Endothelial cell of umbilical vein (primary cell): Measurements from ENCODE around the genes NPM3 and ARMH3.

- PRO-cap = no peak
CAGE:
- cytosol, long polyA minus RNA = no peak
- cytosol, long polyA plus RNA = no peak
- long polyA plus RNA = no peak
- nucleus, long polyA minus RNA = no peak
- nucleus, long polyA plus RNA = no peak
These were observed 11.5 kb upstream of the KAZALD1 start for GRCh38 chr10:101050208-101050700.

DNA sequence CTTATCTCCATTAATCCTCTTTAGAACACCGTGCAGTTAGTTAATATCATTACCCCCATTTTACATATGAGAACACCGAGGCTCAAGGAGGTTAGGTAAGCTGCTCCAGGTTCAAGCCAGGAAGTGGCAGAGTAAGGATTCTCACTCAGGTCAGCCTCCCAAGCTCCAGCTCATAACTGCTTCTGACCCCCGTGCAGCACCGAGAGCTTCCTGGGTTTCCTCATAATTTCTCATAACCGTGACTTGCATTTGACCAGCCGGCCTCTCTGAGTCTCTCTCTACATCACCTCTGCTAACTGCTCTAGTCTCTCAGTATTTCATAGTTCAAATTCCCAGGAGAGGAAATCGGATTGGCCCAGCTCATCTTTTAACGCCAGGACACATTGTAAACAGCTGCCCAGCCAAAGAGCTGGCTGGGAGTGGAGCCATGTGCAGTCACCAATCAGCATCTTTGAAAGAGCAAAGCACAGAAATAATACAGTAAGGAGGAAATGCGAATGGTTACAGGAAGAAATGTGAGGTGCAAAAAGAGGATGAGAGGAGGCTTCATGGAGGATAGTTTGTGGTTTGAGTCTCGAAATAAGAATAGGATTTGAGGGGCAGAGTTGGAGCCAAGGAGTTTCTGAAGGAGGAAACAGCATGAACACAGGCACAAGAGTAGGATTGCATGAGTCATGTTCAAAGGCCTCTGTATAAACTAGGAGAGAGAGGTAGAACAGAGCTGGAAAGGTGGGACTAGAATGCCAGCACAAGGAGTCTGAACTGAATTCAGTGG, 15.1 kb upstream of the LBX1 start:
- PRO-cap = no peak
CAGE:
- cytosol, long polyA minus RNA = no peak
- cytosol, long polyA plus RNA = no peak
- long polyA plus RNA = no peak
- nucleus, long polyA minus RNA = no peak
- nucleus, long polyA plus RNA = no peak

DNA sequence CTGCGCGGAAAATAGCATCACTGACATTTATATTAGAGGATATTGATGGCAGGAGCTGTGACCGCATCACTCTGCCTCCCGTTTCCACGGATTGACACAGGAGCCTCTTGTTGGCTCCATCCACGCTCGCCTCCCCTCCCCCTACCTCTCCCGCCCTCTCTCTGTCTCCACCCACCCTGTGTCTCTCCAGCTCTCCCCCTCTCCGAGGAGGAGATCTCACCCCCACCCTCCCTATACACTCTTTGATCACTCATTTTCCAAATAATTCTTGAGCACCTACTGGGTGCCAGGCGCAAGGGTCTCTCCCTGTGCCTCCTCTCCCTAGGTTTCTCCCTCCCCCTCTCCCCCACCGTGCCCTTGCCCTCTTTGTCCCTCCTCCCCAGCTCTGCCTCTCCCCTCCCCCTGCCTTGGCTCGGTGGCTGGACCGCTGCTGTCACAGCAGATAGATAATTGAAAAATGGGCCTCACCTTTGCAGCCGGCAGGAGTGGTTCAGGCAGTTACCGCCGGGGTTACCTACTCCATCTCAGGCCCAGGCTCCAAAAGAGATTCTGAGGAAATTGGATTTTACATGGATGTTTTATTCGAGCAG, 61.0 kb upstream of the BTRC start:
- PRO-cap = no peak
CAGE:
- cytosol, long polyA minus RNA = no peak
- cytosol, long polyA plus RNA = no peak
- long polyA plus RNA = no peak
- nucleus, long polyA minus RNA = no peak
- nucleus, long polyA plus RNA = no peak

- PRO-cap = no peak
CAGE:
- cytosol, long polyA minus RNA = no peak
- cytosol, long polyA plus RNA = no peak
- long polyA plus RNA = no peak
- nucleus, long polyA minus RNA = no peak
- nucleus, long polyA plus RNA = no peak
These were observed 18.5 kb downstream of the POLL start for GRCh38 chr10:101569332-101570116.

DNA sequence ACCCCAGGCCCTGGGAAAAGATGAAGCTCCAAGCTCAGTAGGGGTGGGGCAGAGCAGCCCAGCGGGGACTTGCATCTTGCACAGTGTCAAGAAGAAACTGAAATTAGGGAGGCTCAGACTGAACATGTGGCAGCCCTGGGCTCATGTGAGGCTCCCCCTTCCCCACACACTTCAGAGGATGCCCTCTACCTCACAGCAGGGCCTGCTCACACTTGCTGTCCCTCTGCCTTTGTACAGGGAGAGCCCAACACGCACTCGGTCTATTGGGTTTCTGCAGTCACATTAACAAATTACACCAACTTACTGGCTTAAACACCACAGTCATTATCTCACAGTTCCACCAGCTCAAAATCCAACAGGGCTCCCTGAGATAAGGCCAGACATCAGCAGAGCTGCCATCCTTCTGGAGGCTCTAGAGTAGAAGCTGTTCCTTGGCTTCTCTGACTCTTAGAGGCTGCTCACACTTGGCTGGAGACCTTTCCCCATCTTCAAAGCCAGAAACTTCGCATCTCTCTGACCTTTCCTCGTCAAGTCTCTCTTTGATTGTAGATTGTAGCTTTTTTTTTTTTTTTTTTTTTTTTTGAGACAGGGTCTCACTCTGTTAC, 12.2 kb downstream of the POLL start:
- PRO-cap = no peak
CAGE:
- cytosol, long polyA minus RNA = no peak
- cytosol, long polyA plus RNA = no peak
- long polyA plus RNA = no peak
- nucleus, long polyA minus RNA = no peak
- nucleus, long polyA plus RNA = no peak

DNA sequence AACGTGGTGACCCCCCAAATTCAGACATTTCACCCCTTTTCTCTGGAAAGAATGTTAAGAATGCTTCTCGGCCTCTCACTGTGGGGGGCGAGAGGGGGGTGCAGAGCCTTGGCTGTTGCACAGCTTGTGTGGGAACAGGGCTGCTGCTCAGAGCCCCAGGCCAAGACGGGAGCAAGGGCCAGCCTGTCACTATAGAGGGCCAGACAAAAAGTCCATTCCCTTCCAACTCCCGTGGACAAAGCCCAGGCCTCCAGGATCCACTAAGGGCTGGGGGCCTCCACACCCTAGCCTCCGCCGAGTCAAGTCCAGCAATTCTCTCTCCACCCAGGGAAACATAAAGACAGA, 26.9 kb downstream of the DPCD start:
- PRO-cap = no peak
CAGE:
- cytosol, long polyA minus RNA = no peak
- cytosol, long polyA plus RNA = no peak
- long polyA plus RNA = no peak
- nucleus, long polyA minus RNA = no peak
- nucleus, long polyA plus RNA = no peak

- PRO-cap = no peak
CAGE:
- cytosol, long polyA minus RNA = no peak
- cytosol, long polyA plus RNA = no peak
- long polyA plus RNA = no peak
- nucleus, long polyA minus RNA = no peak
- nucleus, long polyA plus RNA = no peak
These were observed 18.7 kb downstream of the FBXW4 start for GRCh38 chr10:101676306-101676569.

DNA sequence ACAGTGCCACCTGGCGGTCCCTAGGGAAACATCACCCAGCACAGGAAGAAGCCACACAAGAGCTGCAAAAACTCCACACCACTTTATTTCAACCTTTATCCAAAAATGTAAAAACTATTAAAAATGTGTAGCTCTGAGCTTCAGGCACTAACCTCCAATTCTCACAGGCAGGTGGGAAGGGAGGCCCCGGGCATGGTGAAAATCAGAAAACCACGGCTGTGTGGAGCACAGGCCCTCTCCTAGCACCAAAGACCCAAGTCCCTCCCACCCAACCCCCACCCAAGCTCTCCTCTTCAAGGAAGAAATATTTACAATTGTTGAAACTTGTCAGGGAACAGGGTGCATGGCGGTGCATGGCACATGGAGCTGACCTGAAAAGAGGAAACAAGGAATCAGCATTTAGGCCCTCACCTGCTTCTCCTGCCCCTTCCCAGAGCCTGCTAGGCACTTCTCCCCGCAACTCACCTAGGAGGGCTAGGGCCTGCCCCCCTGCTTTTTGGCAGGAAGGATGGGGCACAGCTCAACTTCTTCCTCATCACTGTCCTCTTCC, 1.9 kb downstream of the NPM3 start:
- PRO-cap = no peak
CAGE:
- cytosol, long polyA minus RNA = no peak
- cytosol, long polyA plus RNA = no peak
- long polyA plus RNA = no peak
- nucleus, long polyA minus RNA = no peak
- nucleus, long polyA plus RNA = no peak

GRCh38 chr10:101783188-101784194, at the start of gene NPM3:
Gene NPM3, minus strand, starts transcription at chr10:101783446.
- PRO-cap = bidirectional peak, plus-strand start at chr10:101783481, minus-strand start at chr10:101783369; unidirectional peak, minus-strand start at chr10:101783874
CAGE:
- cytosol, long polyA minus RNA = start-site peak on the minus strand at chr10:101783399-101783415, 50 reads
- cytosol, long polyA plus RNA = start-site peak on the minus strand at chr10:101783388-101783403, 74 and 94 reads in 2 replicates
- long polyA plus RNA = no peak
- nucleus, long polyA minus RNA = no peak
- nucleus, long polyA plus RNA = no peak

GRCh38 chr10:101803776-101804280, 14.4 kb downstream of the OGA start:
- PRO-cap = no peak
CAGE:
- cytosol, long polyA minus RNA = no peak
- cytosol, long polyA plus RNA = no peak
- long polyA plus RNA = no peak
- nucleus, long polyA minus RNA = no peak
- nucleus, long polyA plus RNA = no peak

DNA sequence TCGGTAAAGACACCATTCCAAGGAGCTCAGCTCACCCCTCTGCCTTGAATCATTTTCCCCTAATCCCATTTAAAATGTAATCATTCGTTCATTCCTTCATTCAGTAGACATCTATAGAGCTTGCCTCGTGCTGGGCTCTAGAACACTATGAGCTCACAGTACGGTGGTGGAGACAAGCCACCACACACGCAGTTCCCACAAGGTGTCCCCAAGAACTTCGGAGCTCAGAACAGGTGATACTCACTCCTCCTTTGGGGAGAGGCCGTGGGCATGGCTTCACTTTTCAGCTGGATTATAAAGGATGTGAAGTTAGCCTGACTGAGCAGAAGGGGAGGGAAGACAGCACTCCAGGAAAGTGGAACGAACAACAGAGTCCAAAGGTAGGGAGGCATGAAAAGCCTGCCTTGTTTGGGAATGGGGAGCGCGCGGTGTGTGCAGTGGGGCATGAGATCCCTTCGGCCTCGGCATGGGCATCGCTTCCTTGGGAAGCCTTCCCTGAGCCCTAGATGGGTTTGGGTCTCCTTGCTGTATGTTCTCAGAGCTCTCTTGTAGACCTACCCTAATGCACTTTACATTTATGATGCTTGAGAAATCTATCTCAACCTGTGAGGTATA, 732 bp upstream of the OGA start:
- PRO-cap = bidirectional peak, plus-strand start at position 156 of the sequence, minus-strand start at position 149 of the sequence
CAGE:
- cytosol, long polyA minus RNA = no peak
- cytosol, long polyA plus RNA = no peak
- long polyA plus RNA = no peak
- nucleus, long polyA minus RNA = no peak
- nucleus, long polyA plus RNA = no peak

GRCh38 chr10:101919517-101920245, 76.1 kb upstream of the KCNIP2 start:
- PRO-cap = no peak
CAGE:
- cytosol, long polyA minus RNA = no peak
- cytosol, long polyA plus RNA = no peak
- long polyA plus RNA = no peak
- nucleus, long polyA minus RNA = no peak
- nucleus, long polyA plus RNA = no peak

DNA sequence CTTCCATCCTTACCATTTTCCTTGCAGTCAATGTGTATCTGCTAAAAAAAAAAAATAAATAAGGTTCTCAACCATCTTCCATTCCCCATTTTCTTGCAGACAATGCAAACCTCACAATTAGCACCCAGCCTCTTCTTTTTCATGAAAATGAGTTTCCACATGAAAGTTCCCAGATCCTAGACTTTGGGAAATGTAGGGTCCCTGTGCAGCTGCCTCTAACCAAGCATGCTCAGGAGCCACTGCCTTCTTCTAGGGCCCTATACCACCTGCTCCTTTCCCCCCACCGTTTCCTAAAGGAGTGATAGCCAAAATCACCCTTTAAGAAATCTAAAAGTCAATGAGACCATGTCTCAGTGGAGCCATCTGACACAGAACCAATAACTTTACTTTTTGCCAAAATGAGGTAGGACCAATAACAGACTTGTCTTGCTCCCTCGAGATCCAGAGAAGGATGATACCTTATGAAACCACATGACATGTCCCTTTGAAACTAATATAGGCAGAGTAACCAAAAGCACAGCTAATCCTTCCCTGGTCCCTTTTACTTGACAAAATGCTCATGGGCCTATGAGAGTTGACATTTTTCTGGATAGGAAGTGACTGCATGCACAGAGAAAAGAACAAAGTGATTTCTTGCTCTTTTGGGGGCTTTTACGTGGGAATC, 87.8 kb downstream of the ARMH3 start:
- PRO-cap = no peak
CAGE:
- cytosol, long polyA minus RNA = no peak
- cytosol, long polyA plus RNA = no peak
- long polyA plus RNA = no peak
- nucleus, long polyA minus RNA = no peak
- nucleus, long polyA plus RNA = no peak

DNA sequence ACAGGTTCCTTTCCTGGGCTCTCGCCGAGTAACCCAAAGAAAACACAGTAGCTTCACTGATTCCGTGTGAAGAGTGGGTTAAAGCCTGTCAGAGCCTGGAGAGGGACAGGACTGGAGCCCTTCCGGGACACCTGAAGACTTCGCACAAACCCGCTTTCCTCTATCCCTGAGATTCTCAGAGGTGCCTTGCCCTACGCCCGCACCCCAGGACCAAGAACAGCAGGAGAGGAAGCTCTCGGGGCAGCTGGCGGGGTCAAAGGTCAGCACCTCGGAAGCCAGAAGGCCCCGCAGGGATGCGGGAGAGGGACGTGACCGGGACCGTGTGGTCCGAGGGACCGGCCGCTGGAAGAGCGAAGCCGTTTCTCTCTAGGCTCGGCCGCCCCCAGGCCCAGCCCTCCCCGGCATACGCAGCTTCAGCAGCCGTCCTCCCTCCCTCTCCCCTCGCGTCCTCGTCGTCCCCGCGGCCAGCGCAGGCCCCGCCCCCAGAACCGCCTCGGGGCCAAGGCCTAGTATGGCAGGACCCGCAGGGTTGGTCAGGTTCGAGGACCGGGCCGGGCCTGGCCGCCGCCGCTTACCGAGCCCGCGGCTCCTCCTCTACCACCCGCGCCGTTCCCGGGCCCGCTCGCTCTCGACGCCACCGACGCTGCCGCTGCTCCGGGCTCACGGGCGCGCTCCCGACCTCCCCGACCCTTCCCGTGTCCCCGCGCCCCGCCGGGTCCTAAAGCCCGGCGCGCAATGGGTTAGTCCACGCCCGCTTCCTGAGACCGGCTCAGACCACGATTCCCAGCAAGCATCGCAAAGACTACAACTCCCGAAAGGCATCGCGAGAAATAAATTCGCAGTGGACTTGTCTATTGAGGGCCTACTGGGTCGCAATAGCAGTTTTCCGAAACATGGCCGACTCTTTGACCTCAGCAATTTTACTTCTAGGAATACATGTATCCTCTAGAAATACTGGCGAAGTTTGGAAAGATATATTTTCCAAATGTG, at the start of gene ARMH3:
ARMH3 (minus strand) TSS at position 664 of the 990 bp plus-strand sequence.
- PRO-cap = bidirectional peak, plus-strand start at position 512 of the sequence, minus-strand start at position 437 of the sequence; bidirectional peak, plus-strand start at position 841 of the sequence, minus-strand start at position 692 of the sequence
CAGE:
- cytosol, long polyA minus RNA = start-site peak on the minus strand centred at position 654 of the sequence, 111 bp wide, 43 reads
- cytosol, long polyA plus RNA = no peak
- long polyA plus RNA = start-site peak on the minus strand centred at position 638 of the sequence, 56 bp wide, 79 and 21 reads in 2 replicates
- nucleus, long polyA minus RNA = start-site peak on the minus strand centred at position 650 of the sequence, 111 bp wide, 458 reads
- nucleus, long polyA plus RNA = start-site peak on the minus strand centred at position 646 of the sequence, 103 bp wide, 115 and 81 reads in 2 replicates

DNA sequence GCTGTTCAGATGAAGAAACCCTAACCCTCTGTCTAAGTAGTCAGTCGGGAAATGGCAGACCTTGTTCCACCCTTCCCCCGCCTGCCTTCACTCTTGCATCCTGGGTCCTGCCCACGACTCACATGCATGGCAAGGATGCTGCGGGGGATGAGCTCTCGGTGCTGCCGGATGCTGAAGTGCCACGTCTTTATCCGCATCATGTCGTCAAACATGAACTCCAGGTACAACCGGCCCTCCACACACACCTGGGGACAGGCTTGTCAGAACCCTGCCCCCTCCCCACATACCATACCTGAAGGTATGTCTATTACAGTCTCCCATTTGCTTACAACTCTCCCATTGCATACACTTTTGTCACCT, 10.4 kb downstream of the LDB1 start:
- PRO-cap = no peak
CAGE:
- cytosol, long polyA minus RNA = no peak
- cytosol, long polyA plus RNA = no peak
- long polyA plus RNA = no peak
- nucleus, long polyA minus RNA = no peak
- nucleus, long polyA plus RNA = no peak

DNA sequence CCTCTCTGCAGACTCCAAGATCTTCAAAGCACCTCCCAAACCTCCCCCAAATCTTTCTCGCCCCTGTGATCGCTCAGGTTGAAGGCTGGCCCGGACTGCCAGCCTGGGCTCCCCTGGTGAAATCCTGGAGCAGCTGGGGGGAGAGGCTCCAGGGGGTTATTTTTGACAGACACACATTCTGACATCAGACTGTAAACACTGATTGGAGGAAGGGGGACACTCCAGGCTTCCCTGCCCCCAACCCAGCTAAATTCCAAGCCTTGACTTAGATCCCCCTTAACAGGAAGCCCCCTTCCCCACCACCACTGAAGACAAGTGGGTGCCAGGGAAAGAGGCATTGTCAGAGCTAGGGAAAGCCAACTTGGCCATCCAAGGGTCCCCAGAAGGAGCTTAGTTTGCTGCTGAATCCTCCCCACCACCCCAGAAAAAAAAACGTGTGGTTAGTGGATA, 4.8 kb downstream of the LDB1 start:
- PRO-cap = no peak
CAGE:
- cytosol, long polyA minus RNA = no peak
- cytosol, long polyA plus RNA = no peak
- long polyA plus RNA = no peak
- nucleus, long polyA minus RNA = no peak
- nucleus, long polyA plus RNA = no peak

GRCh38 chr10:102151284-102151832, 831 bp upstream of the NOLC1 start:
- PRO-cap = no peak
CAGE:
- cytosol, long polyA minus RNA = no peak
- cytosol, long polyA plus RNA = no peak
- long polyA plus RNA = no peak
- nucleus, long polyA minus RNA = no peak
- nucleus, long polyA plus RNA = no peak

- PRO-cap = no peak
CAGE:
- cytosol, long polyA minus RNA = no peak
- cytosol, long polyA plus RNA = no peak
- long polyA plus RNA = no peak
- nucleus, long polyA minus RNA = no peak
- nucleus, long polyA plus RNA = no peak
These were observed 784 bp downstream of the PITX3 start for GRCh38 chr10:102240368-102241088.

DNA sequence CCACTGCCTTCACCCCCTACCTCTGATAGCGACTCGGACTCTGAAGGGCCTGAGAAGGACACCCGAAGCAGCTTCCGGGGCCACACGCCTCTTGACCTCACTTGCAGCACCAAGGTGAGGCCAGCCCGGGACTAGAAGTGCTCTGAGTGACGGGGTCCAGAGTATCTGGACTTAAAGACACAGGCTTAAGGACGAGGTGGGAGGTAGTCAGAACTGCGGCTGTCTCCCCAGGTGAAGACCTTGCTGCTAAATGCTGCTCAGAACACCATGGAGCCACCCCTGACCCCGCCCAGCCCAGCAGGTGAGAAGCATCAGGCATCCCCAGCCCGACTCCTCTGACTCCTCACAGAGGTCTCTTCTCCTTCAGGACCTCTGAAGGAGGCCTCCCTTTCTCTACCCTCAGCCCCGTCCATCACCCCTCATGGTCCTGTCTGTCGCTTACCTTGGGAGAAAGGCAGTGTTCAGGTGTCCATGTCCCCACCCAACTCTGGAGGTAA, 5.8 kb downstream of the NFKB2 start:
- PRO-cap = no peak
CAGE:
- cytosol, long polyA minus RNA = no peak
- cytosol, long polyA plus RNA = no peak
- long polyA plus RNA = no peak
- nucleus, long polyA minus RNA = no peak
- nucleus, long polyA plus RNA = no peak

- PRO-cap = no peak
CAGE:
- cytosol, long polyA minus RNA = no peak
- cytosol, long polyA plus RNA = no peak
- long polyA plus RNA = no peak
- nucleus, long polyA minus RNA = no peak
- nucleus, long polyA plus RNA = no peak
These were observed 9.2 kb downstream of the PSD start for GRCh38 chr10:102409168-102409970.